Measurements from ENCODE around the genes RAB3A and SSBP4.

DNA sequence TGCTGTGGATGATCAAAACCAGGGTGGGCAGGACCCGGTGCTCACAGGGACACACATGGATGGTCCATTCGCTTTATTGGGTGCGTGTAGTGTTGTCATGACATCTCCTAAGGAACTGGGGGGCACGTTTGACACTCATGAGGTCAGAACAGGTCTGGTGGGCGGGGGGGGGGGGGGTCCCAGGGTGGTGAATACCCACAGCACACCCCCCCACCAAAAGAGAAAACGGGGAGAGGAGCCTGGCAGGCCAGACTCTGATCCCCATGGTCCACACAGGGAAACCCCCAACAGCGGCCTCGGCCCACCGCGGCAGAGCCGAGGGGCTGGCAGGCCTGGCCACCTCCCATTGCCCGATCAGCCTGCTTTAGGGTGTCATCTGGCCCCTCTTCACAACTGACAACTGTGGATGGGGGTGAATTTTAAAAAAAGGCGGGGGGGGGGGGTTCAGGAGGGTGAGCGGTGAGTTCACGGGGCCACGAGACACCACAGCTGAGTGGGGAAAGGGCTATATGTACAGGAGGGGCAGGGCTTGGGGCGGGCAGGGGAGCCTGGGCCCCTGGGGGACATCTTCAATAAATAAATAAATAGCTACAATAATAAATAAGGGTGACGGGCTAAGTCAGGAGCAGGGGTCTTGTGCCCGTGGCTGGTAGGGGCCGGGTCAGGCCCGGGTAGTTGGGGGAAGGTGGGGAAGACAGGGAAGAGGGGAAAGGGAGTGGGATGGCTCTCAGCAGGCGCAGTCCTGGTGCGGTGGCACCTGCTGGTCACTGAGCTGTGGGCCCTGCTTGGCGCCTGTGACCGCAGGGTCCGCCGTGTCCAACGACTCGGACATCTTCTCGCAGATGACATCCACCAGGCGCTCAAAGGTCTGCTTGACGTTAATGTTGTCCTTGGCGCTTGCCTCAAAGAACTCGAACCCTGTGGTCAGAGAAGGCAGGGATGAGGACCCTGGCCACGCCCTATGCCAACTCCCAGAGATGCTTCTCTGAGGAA, 4.0 kb downstream of the MPV17L2 start:
- PRO-cap, result no peak

DNA sequence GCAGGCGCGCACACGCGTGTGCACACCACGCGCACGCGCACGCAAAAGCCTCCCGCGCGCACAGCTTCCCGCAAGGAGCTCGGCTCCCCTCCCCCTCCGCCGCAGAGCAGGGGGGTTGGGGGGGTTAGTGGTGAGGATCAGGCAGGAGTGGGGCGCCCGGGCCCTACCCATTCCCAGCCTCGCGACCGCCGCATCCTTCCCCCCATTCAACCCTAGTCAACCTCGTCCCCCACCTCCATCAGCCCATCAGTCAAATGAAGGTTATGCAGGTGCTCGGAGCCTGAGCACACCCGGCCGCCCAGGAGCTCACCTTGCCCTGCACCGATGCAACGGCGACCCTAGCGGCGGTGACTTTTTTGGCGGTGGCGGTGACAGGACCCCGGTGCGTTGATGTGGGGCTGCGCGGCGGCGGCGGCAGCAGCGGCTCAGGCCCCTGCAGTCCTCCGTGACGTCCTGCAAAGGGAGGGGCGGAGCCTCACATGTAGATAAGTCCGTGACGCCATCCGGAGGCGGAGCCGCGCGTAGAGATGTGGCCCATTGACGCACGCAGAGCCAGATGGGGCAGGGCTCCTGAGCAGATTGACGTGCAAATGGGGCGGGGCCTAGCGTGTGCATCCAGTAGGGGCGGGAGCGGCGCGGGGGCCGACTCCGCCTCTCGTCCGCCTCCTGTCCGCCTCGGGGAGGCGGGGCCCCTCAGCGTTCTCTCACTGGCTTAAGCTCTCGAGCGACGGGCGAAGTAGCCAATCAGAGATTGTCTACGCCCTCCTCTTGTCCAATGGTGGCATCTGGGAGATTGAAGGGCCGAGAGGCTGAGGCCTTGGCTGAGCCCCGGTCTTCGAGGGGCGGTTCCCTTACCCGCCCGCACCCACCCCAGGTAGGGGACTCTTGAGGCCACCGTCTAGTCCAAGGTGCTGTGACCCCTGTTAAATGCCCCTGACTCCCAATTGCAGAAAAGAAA, at the start of gene RAB3A:
TSS of gene RAB3A (minus strand) at position 457 of the 958 bp plus-strand sequence.
- PRO-cap, result bidirectional peak, plus-strand start at position 784 of the sequence, minus-strand start at position 455 of the sequence

GRCh38 chr19:18271173-18271795, 3.0 kb downstream of the IQCN start:
- PRO-cap, result no peak

DNA sequence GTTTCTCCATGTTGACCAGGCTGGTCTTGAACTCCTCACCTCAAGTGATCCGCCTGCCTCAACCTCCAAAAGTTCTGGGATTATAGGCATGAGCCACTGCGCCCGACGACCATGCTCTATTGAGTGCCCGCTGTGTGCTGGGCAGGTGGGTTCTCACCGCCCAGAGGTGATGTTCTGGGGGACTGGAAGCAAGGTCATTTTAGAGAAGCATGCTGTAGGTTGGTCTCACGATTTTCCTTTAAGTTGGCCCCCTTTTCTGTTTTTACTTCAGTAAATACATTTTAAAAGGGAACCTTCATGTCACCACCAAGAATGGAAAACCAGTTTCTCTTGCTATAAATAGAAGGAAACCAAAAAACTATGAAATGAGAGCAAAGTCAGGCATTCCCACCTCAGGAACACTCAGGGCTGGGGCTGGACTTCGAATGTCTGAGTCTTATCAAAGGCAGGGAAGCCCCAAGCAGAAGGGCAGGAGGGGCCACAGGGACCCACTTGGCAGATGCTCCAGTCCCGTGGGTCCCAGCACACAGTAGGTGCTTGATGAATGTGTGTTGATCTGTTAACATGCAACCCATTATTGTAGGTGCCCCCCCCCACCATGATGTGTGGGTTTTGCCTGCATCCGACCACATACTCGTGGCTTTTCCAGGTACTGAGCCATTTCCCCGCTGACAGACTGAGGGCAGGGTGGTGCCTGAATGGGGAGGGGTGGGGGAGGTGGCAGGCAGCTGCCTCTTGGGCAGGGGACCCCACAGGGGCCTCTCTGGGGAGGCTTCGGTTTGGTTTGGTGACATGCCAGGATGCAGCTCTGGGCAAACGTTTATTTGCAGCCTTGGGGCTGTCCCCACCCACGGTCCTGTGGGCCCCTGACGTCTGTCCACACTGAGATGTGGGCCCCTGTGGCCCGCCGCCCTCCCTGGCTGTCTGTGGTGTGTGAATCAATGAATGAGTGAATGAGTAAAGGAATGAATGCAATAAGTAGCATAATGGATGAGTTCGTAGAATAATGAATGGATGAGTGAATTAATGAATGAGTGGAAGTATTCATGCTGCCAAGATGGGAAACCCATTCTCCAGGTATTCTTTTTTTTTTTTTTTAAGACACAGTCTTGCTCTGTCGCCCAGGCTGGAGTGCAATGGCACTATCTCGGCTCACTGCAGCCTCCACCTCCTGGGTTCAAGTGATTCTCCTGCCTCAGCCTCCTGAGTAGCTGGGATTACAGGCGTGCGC, 8.8 kb upstream of the JUND start:
- PRO-cap, result no peak

DNA sequence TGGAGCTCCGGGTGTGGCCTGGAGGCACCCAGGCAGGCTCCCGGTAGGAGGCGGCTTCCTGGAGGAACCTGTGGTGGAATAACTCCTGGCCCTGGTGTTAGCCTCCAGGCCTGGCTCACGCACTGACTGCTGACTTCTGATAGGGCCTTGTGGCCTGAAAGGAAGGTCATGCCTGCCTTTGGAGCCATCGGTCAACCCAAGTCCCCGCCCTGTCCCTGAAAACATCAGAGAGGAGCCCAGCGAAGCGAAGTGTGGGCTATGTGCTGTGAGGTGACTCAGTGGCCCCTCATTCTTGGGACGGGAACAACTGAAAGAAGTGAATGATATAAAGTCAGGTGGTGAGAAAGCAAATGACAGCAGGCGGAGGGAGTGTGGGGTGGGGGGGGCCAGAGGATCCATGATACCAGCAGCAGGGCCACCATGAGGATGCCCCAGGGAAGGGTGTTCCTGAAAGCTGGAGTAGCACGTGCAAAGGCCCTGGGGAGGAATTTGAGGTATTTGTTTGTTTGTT, 12.0 kb upstream of the JUND start:
- PRO-cap, result bidirectional peak, plus-strand start at position 62 of the sequence, minus-strand start outside the sequence; bidirectional peak, plus-strand start at position 219 of the sequence, minus-strand start at position 141 of the sequence

DNA sequence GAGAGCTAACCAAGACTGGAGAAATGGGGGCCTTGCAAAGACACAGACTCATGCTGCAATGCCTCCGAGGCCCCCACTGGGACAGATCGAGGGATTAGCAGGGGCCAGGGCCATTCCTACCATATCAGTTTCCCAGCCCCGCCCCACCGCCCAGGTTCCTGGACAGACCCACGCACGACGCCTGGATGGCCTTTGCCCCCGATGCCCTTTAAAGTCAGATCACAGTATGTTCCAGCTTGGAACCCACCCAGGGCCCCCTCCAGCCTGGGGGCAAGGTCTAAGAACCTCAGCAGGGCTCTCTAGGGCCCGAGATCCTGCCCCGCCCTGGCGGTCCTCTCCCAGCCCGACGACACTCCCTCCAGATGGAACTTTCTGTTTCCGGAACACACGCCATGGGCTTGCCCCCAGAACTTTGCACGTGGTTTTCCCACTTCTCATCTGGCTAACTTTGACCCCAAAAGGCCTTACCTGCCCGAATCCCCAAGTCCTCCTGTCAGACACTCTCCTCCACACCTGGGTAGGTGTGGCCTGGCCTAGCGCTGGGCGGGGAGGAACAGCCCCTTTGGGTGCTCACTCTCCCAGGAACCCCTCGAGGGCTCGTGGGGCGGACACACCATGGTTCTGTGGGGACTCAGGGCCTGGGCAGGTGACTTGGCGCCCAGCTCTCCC, 12.2 kb downstream of the LSM4 start:
- PRO-cap, result no peak

DNA sequence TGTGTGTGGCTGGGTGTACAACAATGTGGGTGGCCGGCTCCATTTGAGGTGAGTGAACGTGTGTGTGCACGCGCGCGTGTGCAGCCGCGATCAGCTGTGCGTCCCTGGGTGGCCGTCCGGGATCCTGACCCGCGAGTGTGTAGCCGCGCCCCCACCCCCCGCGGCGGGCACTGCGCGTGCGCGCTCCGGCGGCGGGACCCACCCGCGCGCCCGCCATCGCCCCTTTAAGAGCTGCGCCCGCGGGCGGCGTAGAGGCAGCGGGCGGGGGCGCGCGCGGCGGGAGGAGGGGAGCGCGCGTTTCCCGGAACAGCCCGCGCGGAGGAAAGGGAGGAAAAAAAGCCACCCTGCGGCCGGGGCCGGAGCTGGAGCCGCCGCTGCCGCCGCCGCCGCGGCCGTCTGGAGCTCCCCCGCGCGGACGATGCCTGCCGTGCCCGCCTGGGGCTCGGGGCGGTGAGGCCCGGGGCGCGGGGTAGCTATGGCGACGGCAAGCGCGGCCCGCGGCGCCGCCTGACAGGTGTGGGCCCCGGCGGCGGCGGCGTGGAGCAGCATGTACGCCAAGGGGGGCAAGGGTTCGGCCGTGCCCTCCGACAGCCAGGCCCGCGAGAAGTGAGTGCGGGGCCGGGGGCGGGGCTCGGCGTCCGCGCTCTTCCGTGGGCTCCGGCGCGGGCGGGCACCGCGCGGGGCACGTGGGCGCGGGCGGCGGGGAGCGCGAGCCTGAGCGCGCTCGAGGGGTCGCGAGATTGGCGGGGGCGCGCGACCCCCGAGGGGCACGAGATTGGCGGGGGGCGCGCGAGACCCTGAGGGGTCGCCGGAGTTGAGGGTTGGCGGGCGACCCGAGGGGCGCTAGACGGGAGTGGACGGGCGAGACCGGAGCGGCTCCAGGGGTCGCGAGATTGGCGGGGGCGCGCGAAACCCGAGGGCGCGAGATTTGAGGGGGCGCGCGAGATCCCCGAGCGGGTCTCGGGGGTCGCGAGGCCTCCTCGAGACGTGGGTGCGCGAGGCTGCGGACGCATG, at the start of gene SSBP4:
TSS of gene SSBP4 (plus strand) at position 297 of the 1,014 bp plus-strand sequence.
- PRO-cap, result bidirectional peak, plus-strand start at position 309 of the sequence, minus-strand start at position 126 of the sequence

- PRO-cap, result unidirectional peak, minus-strand start at chr19:18422736
These were observed 3.7 kb downstream of the SSBP4 start for GRCh38 chr19:18422638-18423624.

GRCh38 chr19:18450387-18451618, 12.9 kb upstream of the ISYNA1 start:
- PRO-cap, result no peak

- PRO-cap, result no peak
These were observed 26.5 kb upstream of the ISYNA1 start for GRCh38 chr19:18464299-18465050.

DNA sequence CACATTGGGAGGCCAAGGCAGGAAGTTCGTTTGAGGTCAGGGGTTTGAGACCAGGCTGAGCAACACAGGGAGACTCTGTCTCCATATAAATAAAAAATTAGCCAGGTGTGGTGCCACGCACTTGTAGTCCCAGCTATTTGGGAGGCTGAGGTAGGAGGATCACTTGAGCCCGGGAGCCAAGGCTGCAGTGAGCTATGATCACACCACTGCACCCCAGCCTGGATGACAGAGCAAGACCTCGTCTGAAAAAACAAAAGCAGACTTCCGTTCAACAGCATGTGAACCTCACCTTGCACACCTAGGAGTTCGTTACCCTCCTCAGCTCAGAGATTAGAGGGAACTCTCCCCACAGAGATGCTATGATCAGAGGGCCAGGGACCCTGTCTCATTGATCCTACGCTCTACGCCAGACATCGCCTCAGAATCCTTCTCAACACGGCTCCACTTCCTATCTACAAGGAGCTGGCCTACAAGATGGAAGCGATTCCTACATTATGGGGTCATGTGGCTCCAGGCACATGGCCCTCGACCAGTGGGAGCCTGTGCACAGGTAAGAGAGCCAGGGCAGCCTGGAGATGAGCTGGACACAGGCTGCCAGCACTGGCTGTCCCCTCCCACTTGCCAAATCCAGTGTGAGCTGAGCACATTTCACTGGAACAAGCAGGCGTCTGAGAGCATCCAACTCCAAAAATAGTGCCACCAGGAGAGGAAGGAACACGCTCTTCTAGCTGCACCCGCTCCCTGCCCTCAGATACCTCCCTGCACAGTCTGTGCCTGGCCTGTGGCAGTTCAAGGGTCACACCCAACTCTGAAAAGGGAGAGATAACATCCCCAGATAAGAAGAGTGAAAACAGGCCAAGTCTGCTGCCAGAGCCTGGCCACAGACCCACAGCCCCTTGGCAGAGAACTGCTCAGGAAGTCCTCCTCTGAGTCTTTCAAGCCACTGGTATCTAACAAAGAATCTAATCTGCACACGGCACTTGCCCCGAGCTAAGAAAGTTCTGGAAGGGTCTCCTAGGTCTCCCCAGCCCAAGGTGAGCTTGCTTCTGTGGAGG, 15.1 kb downstream of the ELL start:
- PRO-cap, result no peak

DNA sequence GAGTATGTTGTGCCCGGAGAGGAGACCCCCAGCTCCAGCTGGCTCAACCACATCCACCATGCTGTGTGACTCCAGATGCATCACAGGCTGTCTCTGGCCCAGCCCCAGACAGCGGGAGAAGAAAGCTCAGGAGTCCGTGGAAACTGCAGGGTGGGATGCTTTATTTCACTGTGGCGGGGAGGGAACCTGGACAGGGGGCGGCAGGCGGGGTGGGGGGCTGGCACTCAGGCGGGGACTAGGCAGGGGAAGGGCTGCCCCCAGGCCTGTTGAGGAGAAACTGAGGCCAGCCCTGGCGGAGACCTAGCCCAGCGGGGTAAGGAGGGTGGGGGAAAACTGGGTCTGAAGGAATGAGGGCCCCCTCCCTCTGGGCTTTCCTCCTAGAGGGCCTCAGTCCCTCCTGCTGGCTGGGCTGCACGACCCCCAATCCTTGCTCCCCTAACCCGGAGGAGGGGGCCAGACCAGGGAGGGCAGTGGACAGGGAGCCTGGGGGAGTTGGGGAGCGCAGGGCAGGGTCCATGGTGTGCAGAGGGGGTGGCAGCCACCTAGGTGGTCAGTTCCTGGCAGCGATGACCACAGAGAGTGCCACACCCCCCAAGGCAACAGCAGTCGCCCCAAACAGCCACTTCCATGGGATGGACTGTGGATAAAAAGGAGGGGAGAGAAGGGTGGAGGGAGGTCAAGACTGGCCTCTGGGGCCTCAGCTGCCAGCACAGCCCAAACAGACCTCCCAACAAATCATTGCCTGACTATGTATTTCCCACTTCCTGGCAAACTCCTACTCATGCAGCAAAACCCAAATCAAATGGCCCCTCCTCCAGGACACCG, 10.0 kb upstream of the ELL start:
- PRO-cap, result no peak

DNA sequence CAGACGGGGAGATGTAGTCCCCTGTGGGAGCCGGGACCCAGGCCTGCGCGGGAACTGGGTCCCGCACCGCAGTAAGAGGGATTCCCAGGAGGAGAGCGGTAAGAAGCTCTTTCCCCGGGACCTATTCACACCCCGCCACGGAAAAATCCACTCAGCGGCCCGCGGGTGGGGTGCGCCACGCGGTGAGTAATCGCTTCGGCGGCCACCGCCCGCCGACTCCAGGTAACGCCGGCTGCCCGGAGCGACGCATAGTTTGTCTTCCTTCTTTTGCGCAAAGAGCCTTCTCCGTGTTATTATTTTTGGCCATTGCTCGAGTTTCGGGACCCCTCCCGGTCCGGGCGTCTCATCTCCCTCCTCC, 934 bp upstream of the CRLF1 start:
- PRO-cap, result no peak

DNA sequence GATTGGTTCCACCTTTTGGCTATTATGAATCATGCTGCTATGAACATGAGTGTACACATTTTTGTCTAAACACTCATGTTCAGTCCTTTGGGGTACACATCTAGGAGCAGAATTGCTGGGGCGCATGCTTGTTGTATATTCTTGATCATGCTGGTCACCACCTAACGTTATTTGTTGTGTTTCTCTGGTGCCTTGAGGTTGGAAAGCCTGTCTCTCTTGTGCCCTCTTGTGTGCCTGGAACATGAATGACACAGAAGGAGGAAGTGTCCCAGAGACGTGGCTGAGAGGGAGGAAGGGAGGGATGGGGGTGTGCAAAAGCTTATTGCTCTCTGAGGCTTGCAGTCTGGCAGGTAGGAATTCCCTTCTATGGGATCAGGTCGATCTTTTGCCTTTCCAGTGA, 7.5 kb downstream of the KLHL26 start:
- PRO-cap, result no peak

- PRO-cap, result bidirectional peak, plus-strand start at chr19:18649811, minus-strand start at chr19:18649623; bidirectional peak, plus-strand start at chr19:18650253, minus-strand start at chr19:18650223
These were observed 12.9 kb downstream of the KLHL26 start for GRCh38 chr19:18649447-18650423.

GRCh38 chr19:18650424-18651183, 13.8 kb downstream of the KLHL26 start:
- PRO-cap, result no peak

GRCh38 chr19:18708166-18708760, 24.8 kb downstream of the CRTC1 start:
- PRO-cap, result no peak

GRCh38 chr19:18789719-18790464, 1.2 kb downstream of the COMP start:
- PRO-cap, result no peak

DNA sequence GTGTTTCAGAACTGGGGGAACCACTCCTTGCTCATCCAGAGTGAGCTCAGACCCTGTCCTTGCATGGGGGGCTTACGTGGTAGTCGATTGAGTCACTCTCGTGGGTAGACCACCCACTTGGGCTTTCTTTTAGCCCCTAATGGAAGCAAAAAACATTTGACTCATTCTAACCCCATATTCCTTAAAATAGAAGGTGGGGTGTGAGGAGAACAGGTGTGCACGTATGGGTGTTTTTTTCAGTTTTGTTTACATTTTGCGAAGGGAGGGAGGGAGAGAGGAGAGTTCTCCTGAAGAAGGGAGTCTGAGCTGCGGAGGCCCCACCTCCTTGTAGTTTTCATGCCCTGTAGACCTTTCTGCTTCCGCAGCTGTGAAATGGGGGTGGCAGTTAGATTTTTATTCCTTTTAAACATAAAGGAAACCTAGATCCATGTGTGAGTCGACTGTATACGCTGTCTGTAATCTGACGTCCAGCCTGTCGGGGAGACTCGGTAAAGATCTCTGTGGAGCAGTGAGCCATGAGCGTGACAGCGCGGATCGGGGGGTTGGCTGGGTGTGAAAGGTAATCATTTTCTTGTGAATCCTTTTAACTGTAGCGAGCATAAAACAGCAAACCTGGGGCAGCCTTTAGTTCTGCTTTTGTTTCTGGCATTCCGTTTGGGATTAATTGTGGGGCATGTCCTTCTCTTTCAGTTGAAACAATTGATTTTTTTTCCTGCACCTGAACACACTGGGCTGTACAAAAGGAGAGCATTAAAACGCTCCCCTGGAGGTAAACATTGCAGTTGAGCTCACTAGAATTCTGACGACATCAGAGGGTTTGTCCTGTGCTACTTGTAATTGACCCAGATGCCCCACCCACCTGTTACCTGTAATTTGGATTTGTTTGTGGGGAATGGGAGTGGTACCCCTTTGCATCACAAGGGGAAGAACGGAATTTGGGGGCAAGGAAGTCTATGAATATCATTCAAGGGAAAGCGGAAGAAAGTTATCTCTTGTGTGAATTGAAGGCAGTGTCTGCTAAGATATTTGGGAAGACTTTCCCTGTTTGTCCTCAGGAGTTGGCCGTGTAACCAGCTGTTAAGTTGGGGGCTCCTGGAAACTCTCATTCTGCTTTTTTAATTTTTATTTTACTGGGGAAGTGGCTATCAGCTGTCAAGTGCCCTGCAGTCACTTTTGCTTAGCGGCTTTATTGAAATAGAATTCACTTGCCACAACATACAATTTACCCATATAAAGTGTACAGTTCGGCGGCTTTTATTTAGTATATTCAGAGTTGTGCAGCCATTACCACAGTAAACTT, 2.4 kb downstream of the UPF1 start:
- PRO-cap, result unidirectional peak, minus-strand start at position 807 of the sequence

- PRO-cap, result no peak
These were observed 24.3 kb downstream of the UPF1 start for GRCh38 chr19:18855742-18856816.

Data from mucosa of descending colon (tissue), 1 donor.